SJSA1 (cell line): ENCODE data around the gene SHCBP1.

DNA sequence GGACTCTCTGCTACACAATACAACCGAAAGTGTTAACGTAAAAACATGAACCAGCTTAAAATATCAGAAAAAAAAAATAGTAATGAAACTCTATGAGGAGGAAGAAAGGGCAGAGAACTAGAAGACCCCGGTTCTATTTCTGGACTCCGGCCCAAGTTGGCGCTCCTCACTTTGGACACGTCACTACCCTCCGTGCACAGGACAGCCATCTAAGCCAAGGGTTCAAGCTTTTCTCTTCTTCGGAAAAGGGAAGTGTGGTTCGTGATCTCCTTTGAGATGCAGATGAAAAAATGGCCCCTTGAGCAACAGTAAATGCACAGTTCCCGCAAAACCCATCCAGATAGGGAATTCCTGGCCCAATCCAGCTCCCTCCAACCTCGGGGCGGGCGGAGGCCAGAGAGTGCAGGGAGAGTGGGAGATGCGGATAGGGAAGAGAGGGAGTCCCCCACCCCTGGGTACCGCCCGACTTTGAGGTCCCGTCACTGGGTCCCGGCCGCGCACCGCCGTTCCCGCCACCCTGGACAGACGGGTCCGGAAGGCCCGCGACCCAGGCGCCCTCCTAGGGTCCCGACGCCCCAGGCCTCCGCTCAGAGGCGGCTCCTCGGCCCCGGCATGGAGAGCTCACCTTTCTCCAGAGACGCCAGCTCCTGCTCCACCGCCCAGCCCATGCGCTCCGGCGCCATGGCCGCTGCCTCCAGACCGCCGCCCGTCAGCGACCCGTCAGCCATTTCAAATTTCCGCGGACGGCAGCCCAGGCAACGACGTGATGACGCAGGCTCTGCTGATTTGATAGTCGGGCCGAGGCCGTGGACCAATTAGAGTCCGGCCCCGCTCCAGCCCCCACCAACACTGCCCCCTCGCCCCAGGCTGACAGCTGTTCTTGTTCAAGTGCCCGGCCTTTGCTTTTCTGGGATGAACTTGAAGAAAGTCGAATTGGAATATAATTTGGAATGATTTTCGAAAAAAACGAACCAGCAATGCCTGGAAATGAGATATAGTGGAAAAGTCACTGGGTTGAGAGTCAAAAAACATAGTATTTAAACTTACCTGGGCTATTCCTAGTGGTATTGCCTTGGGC lies at the start of gene SHCBP1:
Gene SHCBP1 (minus strand): TSS at position 748 of the 1,078 bp plus-strand sequence.
- RAMPAGE, long total RNA, result start-site peak on the minus strand centred at position 722 of the sequence, 53 bp wide, 58 and 189 reads in 2 replicates

DNA sequence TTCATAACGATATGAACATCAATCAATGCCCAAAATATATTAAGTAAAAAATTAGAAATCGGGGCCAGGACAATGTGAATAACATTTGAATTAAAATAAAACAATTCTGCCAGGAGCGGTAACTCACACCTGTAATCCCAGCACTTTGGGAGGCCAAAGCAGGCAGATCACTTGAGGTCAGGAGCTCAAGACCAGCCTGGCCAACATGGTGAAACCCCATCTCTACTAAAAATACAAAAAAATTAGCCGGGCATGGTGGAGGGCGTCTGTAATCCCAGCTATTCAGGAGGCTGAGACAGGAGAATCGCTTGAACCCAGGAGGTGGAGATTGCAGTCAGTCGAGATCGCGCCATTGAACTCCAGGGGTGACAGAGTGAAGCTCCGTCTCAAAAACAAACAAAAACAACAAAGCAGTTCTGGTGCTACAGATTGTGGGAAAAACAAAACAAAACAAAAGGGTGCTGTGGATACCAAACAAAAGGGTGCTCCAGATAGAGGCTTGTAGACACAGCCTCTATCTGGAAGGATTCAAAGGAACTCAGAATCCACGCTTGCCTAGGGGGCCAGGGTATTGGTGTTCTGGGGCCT lies 2.7 kb downstream of the MYLK3 start:
- RAMPAGE, long total RNA, result no peak

DNA sequence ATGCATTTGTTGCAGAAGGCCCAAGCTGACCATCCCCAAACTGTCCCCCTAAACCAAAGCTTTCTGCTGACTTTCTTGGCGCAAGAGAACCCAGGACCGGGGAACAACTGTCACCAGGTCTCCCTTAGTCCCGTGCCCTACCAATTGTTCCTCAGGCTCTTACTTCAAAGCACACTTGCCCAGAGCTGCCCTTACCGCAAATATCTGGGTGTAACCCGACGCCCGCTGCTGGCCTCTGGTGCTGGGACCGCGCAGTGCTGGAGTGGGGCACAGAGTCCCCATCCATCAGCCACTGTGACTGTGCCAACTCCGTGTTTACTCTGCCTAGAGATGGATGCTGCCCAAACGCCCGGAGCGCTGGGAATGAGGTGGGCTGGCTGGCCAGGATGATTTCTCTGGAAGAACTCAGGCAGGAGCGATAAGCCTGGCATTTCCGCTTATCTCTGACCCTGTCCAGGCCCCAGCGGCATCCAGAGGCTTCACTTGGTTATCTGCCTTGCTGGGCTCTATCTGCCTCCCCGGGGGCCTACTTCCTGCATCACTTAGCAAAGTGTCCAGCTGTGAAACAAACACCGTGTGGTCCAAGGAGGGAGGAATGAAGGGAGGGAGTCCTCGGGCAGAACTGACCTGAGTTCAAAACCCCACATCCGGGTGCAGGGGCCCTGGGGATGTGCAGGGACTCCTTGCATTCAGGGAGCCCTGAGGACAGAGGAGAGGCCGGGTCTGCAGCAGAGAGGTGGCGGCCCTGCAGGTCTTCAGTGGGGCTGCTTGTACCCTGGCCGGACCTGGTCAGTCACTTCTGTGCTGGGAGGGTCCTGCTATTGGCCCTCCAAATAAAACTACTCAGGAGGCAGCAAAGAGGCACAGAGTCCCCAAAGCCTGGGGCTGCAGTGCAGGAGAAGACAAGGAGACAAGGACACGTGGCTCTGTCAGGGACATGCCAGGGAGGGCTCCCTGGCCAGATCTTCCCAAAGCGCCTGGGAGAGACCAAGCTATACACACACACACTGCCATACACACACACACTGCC lies 9.4 kb upstream of the MYLK3 start:
- RAMPAGE, long total RNA, result no peak

- RAMPAGE, long total RNA, result no peak
Measured at GRCh38 chr16:46928893-46929672, 44.4 kb downstream of the DNAJA2 start.

DNA sequence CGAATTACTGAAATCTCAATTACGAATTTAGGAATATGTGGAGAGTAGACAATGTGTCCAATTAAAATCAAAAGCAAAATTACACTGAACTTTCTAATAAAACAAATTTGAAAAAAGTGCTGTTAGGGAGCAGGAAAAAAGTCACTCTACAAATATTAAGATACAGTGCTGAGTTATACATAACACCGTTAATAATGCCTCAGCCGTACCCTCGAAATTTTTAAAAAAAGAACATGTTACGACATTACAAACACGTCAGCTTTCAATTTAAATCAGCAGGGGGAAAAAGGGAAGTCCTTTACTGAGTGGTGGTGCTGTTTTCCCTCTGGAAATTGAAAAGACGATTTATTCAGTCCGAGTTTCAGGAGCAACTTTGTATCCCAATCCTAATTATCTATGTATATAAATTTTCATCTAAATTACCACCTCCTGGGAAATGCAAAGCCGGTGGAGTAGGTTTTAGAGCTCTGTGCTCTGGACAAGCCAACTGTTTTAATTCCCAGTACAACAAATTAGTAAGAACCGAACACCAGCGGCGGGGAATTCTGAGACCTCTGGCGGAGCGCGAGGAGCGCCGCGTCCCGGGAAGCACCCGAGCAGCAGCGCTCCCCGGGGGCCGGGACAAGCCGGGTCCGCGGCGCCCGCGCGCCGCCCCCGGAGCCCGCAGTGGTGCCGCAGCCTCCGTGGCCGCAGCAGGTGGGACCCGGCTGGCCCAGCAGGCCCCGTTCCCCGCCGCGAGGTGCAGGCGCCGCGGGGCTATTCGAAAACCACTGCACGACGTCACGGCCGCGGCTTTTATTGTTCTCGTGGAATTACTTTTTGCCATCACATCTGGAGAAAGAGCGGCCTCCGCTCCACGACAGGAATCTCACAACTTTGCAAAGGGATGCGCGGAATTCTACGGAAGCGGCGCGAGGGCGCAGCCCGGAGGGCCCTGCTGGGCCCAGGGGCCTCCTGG lies 1.1 kb downstream of the NETO2 start:
- RAMPAGE, long total RNA, result no peak

DNA sequence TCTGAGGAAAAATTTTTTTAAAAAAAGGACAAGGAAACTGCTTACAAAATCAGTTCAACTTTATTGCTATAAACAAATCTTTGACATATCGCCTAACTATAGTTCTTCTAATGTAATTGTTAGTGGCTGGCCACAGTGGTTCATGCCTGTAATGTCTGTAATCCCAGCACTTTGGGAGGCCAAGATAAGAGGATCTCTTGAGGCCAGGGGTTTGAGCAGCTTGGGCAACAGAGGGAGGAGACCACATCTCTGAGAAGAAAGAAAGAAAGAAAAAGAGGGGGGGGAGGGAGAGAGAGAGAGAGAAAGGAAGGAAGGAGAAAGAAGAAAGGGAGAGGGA lies 131.7 kb downstream of the PHKB start:
- RAMPAGE, long total RNA, result no peak

DNA sequence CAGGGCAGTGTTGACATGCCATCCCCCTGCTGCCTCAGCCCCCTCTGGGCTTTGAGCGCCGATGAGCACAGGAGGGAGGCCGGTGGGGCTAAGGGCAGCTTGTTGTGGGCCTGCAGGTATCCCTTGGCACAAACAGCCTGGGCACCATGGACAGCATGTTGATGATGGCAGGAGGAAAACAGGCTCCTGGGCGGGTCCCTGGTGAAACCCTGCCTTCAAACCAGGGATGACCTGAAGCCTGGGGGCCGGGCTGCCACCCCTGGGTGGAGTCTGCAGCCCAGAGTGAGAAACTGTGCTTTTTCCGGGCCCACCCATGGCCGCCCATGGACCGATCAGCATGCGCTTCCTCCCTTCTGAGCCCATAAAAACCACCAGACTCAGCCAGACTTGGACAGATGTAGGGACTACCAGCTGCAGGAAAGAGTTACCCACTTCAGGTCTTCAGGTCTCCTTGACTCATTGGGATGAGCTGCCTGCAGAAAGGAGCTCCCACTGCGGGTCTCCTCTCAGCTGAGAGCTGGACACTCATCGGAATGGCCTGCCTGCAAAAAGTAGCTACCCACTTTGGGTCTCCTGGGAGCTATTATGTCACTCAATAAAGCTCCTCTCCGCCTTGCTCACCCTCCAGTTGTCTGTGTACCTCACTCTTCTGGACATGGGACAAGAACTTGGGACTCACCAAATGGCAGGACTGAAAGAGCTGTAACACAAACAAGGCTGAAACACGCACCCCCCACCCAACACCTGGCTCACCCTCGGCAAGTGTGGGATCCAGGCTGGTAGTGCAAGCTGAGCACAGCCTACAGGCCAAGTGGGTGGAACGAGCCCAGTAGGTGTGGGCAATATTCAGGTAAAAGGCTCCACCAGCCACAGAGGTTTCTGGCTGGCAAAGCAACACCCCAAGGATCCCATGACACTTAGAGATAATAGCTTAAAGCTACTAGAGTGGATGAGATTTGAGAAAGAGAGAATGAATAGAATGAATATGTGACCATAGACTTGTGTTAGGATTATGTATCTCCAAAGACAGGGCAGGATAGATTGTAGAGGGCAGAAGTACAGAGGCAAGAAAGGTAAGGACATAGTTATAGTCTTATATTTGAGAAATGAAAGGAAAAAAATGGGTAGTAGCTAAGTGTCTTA lies 175.9 kb downstream of the PHKB start:
- RAMPAGE, long total RNA, result no peak

DNA sequence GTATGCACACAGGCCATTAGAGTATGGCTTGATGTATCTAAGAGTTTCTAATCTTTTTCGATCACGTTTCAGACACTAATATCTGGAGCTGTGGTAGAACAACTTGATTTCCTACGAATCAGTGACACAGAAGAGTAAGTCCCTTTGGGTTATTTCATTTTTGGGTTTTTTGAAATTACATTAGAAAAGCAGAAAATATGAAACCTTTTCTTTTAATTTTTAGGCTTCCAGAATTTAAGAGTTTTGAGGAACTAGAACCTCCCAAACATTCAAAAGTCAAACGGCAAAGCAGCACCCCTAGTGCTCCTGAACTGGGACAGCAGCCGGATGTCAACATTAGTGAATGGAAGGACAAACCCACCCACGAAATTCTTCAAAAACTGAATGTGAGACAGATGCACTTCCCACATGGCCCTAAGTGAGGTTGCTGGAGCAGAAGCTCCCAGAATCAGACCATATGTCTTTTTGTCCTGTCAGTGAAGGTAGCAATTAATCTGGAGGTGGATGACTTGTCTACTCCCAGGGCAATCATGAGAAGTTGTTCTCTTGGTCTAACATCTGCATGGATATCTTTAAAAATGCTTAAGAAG lies 199.4 kb downstream of the PHKB start:
- RAMPAGE, long total RNA, result no peak

GRCh38 chr16:48341571-48342127 lies 43.6 kb downstream of the SIAH1 start:
- RAMPAGE, long total RNA, result no peak

GRCh38 chr16:48393729-48394431 lies 8.7 kb upstream of the SIAH1 start:
- RAMPAGE, long total RNA, result no peak

DNA sequence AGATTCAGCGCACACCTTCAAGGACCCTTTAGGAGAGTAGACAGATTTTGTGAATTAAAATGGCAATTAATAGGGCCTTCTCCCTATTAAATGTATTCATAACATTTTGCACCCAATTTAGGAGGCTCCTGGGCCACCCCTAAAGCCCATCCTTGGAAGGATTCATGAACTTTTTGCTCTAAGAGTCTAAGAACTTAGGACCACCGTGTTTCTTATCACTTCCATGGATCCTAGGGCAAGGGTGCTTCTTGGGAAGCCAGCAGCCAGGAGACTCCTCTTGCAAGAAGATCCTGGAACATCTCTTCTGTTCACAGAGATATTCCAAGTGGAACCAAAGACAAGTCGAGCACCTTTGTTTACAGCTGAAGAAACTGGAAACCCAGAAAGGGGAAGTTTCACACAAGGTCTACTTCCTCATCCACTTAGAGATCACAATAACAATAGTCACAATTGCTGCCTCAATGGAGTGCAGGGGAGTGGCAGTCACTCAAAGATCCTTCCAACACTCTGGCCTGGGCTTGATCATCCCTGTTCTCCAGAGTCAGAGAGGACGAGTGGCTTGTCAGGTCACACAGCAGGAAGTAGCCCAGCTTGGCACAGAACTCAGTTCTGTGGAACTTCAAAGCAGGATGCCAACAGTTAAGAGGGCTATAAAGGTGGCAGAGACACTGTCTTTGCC lies 46.8 kb upstream of the SIAH1 start:
- RAMPAGE, long total RNA, result no peak

GRCh38 chr16:48587151-48587443 lies 22.9 kb downstream of the N4BP1 start:
- RAMPAGE, long total RNA, result no peak

- RAMPAGE, long total RNA, result no peak
Measured at GRCh38 chr16:49019718-49020415, 261.8 kb downstream of the CBLN1 start.

GRCh38 chr16:49132701-49133032 lies 149.0 kb downstream of the CBLN1 start:
- RAMPAGE, long total RNA, result no peak

- RAMPAGE, long total RNA, result no peak
Measured at GRCh38 chr16:49638022-49638769, 217.7 kb downstream of the ZNF423 start.

GRCh38 chr16:49652071-49652970 lies 203.6 kb downstream of the ZNF423 start:
- RAMPAGE, long total RNA, result no peak

GRCh38 chr16:49696838-49697278 lies 159.1 kb downstream of the ZNF423 start:
- RAMPAGE, long total RNA, result no peak

GRCh38 chr16:49700286-49700443 lies 155.7 kb downstream of the ZNF423 start:
- RAMPAGE, long total RNA, result no peak

- RAMPAGE, long total RNA, result no peak
Measured at GRCh38 chr16:49700444-49701814, 155.0 kb downstream of the ZNF423 start.

GRCh38 chr16:49835177-49835612 lies 20.7 kb downstream of the ZNF423 start:
- RAMPAGE, long total RNA, result no peak